HT-29 (cell line): ENCODE measurements around a stretch of chr18.

DNA sequence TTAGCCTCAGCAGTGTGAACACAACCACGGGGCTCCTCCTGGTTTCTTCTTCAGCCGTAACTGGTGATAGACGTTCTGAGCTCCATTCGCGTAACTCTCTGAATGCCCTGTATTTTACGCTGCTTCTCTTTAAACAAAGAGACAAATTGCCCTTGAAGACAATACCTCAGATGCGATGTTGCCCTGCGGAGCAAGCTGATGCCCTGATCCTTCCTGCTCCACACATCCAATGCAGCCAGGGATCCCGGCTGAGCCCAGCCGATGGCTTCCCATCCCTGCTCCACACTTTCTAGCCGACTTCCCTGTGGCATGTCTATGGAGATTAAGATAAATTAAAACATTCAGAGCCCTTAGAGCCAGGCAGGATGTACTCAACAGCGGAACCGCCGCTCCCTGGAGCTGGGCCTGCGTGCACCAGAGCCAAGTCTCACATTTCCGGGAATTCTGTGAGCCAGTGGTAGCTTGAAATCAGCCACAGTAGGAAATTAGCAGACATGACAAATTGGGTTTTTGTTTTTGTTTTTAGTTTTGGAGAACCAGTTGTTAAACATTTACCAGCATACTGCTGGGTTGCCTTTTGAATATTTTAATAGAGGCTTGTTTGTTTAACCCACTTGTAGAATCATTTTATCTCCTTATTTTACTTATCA, 620.5 kb downstream of the GALR1 start:
- RAMPAGE, long total RNA, result no peak

DNA sequence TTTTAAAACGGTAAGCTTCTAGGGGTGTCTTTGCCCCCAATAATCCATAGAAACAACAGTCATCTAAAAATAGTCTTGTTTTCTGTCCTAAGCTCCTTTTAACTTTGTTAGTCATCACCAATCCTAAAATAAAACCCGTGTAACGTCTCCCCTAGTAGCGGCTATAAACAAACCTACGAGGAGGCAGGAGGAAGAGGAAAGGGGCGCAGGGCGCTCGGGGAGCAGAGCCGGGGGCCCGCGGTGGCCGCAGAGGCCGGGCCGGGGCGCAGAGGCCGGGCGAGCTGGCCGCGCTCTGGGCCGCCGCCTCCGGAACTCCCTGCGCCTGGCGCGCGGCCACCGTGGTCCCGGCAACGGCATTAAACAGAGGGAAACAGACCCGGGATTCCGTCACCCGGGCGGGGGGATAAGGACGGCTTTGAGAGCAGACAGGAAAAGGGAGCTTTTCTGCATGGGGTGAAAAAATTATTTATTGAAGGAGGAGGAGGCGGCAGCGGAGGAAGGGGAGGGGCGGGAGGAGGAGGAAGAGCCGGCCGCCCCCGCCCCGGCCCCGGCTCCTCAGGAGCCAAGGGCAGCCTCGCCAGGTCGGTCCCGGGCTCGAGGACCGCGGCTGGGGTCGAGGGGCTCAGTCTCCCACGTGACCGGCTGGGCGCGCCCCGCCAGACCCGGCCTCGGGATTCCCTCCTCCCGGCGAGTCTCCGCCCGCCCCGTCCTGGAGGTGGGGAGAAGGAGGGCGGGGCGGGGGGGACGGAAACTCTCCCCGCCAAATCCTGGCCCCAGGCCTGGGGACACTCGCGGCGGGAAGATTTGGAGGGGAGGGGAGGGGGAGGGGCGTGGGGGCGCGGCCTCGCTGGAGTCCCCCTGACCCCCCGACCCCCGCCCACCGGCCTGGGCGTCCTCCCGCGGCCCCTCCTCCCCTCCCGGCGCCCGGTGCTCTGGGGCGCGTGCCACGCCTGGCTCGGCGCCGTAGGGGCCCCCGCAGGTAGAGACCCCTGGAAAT, 1.8 kb upstream of the NFATC1 start:
- RAMPAGE, long total RNA, result no peak

GRCh38 chr18:79396984-79397667, 1.4 kb downstream of the NFATC1 start:
- RAMPAGE, long total RNA, result no peak

DNA sequence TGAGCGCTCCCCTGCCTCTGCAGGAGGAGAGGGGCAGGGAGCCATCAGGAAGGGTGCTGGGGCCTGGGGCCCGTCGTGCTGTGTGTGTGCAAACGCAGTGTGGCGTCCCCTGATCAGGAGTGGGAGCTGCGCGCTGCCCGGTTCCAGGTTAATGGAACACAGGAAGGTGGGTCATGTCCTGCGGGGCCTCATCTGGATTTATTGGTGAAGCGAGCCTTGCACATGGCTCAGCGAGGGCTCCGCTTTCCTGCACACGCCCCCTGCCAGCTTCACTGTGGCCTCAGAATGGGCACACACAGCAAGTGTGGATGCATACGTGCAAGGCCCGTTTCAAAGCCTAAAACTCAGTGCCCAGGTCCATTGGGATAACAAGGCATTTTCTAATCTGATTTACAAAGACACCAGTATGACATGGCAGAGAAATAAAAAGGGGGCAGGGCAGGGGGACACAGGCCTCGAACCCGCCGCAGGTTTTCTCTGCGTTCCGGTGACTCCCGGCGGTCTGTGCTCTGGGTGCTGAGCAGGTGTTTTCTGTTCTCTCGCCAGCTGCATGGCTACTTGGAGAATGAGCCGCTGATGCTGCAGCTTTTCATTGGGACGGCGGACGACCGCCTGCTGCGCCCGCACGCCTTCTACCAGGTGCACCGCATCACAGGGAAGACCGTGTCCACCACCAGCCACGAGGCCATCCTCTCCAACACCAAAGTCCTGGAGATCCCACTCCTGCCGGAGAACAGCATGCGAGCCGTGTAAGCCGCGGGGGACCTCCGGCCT, 52.7 kb downstream of the NFATC1 start:
- RAMPAGE, long total RNA, result no peak

- RAMPAGE, long total RNA, result no peak
Measured at GRCh38 chr18:79453821-79454619, 58.3 kb downstream of the NFATC1 start.

- RAMPAGE, long total RNA, result no peak
Measured at GRCh38 chr18:79460299-79460802, 64.6 kb downstream of the NFATC1 start.

GRCh38 chr18:79517230-79517721, 121.5 kb downstream of the NFATC1 start:
- RAMPAGE, long total RNA, result no peak

DNA sequence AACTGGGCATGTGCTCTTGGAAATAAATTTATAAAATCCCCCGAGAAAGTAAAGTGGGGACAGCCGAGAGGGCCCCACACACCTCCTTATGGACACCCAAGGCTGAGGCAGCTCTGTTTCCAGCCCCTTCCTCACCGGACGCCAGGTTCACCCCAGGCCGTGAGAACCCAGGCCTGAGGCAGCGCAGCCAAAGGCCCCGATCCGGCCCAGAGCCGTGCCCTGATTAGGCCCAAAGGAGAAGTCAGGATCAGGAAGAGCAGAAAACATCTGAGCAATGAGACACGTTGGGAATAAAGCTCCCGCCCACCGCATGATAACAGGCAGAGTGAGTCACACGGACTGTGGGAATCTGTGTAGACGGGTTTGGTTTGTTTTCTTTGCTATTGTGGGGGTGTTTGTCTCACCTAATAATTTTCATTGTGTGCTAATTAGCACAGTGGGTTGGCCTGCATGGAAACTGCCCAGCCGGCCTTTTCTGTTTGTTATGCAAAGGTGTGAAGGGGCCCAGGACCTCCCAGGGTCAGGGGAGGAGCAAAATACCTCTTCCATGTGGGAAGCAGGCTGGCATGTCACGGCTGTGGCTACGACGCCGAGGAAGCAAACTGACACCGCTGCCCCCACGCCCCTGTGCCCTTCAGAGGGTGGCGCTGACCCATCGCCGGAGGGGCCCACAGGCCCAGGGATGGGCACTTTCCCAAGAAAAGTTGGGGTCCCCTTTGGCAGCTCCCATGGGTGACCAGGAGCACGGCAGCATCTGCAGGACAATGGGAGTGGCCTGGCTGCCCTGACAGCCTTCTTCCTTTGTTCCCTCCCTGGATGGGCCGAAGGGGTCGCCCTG, 68.5 kb upstream of the CTDP1 start:
- RAMPAGE, long total RNA, result no peak

- RAMPAGE, long total RNA, result no peak
Measured at GRCh38 chr18:79679907-79679966, 134 bp downstream of the CTDP1 start.

DNA sequence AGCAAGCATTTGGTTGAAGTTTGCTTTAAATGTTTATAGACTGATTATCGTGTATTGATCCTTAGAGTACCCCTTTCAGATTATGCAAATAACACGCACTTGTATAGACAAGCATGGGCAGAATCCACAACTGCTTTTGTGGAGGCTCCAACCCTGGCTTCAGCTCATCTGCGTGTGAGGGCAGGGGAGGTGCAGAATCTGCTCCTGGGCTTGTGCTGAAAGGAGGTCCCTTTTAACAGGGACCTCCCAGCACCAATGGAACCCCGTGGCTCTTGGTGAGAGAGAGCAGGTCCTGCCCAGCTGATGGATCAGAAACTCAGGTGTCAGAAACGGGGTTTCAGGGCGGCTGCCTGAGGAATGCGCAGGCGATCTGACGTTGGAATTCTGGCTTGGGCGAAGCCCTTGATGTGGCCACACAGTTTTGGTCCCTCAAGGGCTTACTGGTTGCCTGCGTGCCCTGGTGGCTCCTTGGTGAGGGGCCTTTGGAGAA, 3.7 kb downstream of the CTDP1 start:
- RAMPAGE, long total RNA, result no peak

DNA sequence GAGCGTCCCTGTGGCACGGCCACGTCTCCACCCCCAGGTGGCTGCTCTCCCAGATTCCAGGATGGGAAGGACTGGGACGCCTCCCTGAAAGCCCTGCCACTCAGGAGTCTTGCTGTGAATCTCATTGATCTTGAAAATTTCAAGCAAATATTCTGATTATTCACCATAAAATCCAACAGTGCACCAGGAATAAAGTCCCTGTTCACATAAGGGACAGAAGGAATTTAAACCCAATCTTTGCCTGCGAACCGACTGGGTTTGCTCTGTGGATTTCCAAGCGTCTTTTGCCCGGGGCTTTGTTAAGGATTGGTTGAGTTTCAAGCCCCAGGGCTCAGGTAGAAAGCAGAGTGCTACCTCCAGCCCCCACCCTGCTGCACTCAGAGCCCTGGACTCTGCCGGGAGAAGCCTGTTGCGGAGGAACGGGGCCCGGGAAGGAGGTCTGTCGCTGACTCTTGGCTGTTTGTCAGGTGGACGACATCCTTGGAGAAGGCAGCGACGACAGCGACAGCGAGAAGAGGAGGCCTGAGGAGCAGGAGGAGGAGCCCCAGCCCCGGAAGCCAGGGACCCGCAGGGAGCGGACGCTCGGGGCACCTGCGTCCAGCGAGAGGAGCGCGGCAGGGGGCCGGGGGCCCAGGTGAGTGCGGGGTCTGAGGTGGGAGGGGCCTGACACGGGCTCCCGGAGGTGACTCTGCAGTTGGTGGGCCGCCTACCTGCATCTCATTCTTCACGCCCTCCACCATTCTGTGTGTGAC, 56.5 kb downstream of the CTDP1 start:
- RAMPAGE, long total RNA, result no peak

DNA sequence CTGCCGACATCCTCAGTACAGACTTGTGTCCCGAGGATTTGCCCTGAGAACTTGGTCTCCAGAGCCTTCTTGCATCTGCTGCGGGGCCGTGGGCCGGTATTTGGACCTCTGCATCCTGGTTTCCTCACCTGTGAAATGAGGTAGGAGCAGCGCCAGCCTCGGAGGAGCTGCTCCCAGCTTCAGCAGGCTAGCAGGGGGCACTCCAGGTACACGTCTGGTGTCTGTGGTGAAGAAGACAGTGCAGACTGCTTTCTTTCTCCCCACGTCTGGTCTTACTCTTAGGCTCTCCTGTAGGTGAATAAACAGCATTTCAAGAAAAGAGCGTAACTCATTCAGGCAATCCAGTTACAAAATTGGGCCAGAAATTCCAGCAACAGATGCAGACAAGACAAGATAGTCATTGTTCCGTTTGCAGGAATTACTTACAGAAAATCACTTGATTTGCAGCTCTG, 58.7 kb downstream of the CTDP1 start:
- RAMPAGE, long total RNA, result no peak

DNA sequence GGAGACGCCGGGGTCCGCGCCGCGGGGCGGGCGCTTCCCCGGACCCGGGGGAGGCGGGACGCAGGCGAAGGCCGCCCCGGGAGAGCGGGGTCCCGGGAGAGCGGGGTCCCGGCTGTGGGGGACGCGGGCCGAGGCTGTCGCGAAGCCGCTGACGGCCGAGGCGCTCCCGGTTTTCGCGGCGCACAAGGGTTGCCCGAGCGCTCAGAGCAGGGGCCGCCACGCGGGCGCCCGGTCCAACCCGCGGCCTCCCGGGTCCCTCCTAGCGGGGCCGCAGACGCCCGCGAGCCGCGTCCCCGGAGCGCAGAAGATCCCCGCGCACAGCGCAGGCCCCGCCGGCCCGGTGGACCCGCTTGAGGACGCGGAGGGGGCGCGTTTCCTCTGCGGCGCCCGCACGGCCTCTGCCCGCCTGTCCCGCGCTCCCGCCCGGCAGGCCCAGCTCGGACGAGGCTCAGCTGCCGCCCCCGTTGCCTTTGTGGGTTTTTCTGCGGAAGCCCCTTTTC, 9.8 kb upstream of the KCNG2 start:
- RAMPAGE, long total RNA, result no peak

DNA sequence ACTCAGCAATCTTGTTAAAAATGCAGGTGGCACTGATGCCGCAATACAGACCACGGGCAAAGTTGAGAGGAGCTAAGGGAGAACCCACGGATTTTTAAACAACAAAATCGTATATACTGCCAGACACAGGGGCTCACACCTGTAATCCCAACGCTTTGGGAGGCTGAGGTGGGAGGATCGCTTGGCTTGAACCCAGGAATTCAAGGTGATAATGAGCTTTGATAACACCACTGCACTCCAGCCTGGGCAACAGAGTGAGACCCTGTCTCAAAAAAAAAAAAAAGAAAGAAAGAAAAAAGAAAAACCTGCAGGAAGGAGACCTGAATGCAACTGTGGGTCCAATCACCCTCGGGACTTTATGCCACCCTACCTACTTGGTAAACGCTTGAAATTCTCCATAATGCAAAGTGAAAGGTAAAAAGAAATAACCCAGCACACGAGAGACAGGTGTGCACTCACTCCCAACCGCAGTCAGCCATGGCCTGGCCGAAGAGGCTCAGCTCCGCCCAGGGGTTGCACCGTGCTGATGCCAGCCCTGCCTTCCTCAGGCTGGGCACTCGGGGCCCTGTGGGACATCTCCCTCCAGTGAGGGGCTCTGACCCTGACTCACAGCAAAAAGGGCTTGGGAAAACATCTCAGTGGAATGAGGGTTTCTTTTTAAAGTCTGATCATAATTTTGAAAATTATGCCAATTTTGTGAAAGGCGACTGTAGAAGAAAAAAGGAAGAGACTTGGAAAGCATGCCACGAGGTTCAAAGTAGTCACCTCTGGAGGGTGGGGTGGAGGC, 13.4 kb downstream of the SLC66A2 start:
- RAMPAGE, long total RNA, result no peak

DNA sequence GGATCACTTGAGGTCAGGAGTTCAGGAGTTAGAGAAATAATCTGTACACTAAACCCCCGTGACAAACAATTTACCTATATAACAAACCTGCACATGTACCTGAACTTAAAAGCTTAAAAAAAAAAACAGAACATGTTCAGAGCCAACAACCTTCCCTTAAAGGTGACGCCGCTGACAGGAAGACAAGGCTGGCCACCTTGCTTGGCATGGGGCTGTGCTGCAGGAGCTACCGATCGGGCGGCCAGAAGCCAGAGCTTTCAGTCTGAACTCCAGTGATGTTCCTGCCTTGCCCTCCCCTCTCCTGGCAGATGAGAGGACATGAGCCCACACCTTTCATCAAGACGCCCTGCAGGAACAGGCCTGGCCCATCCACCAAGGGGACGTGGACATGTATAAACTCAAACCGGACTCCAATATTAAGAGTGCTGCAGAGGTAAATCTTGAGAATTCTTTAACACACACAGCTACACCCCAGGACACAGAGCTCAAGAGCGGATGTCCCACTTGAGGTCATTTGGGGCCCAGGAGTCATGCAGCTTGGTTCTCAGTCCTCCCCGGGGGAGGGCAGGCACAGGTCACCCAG, 11.0 kb downstream of the SLC66A2 start:
- RAMPAGE, long total RNA, result no peak

DNA sequence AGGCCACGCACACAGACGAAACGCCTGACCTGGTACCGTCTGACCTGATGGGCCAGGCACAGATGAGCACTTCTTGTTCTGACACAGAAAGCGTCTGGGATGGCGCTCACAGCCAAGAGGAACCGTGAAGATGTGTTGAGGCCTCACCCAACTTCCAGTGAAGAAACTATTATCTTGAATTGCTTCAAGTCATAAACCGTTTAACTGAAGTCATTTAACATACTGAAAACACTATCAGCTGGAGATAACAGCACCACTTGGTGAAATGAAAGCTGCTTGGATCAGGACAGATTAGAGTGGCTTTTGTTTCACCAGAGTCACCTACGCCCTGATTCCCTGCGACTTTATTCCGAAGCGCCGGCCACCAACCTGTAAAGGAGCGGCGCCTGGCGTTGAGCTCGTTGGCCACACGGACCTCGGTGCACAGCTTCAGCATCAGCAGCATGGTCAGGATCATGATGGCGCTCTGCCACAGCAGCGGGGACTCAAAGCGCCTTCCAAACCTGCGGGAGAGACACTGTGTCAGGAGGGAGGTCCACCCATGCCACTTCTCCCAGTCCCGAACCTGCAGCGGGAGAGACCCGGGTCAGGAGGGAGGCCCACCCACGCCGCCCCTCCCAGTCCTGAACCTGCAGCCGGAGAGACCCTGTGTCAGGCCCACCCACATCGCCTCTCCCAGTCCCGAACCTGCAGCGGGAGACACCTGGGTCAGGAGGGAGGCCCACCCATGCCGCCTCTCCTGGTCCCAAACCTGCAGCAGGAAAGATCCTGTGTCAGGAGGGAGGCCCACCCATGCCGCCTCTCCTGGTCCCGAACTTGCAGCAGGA, 8.3 kb downstream of the SLC66A2 start:
- RAMPAGE, long total RNA, result no peak

DNA sequence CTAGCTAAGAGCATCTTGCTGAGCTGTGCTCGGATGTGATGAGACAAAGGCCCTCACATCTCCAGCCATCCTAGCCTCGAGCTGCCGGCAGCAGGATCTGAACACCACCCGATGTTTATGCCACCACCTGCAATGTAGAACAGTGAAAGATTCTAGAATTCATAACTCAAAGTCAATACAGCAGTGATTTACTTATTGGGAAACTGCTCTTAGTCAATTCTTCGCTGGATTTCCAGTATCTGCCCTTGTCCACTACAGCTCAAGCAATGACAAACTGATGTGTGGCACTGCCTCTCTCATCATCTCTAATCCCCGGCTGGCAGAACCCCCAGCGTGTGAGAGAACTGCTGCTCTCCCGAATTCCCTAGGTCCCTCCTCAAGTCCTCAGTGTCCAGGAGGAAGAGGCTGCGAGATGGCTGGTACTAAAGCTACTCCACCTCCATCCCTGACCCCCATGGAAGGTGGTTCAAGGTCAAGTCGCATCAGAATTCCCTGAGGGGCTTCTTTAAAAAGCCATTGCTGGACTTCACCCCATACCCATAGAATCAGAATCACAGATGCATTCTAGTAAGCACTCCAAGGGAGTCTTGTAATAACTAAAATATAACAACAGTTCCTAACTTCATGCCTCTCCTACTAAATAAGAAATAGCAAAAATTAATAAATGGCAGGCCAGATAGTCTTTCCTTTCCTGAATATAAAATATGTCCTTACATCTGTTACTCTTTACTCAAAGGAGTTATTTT, 1.6 kb downstream of the TXNL4A start:
- RAMPAGE, long total RNA, result no peak

DNA sequence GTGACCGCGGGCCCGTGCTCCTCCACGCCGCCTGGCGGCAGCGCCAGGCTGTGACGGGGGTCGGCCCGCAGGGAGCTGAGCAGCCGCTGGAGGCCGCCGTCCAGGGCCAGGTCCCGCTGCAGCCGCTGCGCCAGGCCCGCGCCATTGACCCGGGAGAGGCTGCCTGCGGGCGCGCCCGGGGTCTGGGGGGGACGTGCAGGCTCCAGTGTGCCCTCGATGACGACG, 50.6 kb downstream of the ADNP2 start:
- RAMPAGE, long total RNA, result no peak

GRCh38 chr18:80246085-80246798, 1.1 kb downstream of the PARD6G start:
- RAMPAGE, long total RNA, result no peak